ENCODE data around the genes KHDC4 and SSR2.

GRCh38 chr1:155678800-155679383 lies 9.7 kb downstream of the YY1AP1 start:
- PRO-cap, 8 experiments: no peak in any of the 8 experiments

- PRO-cap, 8 experiments: no peak in any of the 8 experiments
Observed at GRCh38 chr1:155826788-155827728, 30.0 kb downstream of the GON4L start.

DNA sequence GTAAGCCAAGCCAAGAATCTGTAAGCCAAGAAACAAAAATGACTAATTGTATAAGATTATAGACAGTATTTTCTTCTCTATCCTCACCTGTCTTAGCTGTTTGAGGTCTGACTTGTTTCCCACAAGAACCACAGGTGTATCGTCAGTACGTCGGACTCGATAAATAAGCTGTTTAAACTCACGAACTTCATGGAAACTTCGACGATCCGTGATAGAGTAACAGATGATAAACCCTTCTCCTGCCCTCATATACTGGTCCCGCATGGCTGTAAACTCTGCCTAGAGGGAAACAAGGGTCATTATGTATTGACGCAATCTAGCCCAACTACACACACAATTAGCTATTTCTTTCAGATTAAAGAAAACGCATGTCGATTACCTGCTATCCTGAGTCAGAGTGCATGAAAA lies 6.9 kb downstream of the RIT1 start:
- PRO-cap, 8 experiments: peak in 2 of 8 experiments; most common minus-strand start position 274 of the sequence (in 2)

DNA sequence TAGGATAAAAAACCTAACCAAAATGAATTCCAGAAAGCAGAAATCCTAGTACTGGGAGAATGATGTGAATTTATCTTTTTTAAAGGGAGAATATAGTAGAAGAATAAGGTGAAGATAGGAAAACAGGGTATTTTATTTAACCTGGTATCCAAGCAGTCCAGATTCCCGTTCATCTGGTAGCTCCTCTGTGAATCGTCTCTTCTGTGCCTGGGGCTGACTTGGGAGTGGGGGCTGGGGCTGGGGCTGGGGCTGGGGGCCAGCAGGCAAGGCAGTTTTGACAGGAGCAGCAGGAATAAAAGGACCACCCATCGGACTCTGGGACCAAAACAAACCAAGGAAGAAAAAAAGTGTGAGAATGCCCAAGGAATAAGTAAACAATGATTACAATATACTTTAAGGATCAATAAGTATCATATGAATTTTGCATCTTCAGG lies 6.2 kb upstream of the RIT1 start:
- PRO-cap, 8 experiments: peak in 2 of 8 experiments; most common minus-strand start position 314 of the sequence (in 2)

DNA sequence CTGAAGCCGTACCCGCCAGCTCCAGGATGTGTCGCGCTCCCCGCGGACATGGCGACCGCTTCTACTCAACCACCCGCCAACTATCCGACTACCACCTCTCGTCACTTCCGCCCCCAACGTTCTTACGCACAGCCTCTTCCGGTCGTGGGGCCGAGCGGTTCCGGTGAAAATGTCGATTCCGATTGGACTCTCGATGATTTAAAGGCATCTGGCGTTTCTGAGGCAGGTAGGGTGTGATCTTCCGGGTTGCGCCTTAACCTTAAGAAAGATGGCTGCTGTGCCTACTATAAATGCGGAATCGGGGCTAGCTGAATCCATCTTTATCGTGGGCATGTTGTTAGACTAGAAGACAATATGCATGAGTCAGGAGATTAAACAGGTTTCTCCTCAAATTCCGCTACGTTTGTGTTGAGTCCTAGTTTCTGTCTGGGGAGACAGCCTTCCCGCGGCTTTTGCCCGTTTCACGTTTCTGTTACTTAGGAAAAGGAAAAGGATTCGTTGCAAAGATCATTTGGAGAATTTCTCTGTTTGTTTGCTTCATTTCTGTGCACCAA lies at the start of gene KHDC4:
Gene KHDC4, minus strand, starts transcription at position 90 of the 554 bp plus-strand sequence.
- PRO-cap, 8 experiments: peak in 8 of 8 experiments; most common plus-strand start position 289 of the sequence (in 4); most common minus-strand start position 82 of the sequence (in 6)

DNA sequence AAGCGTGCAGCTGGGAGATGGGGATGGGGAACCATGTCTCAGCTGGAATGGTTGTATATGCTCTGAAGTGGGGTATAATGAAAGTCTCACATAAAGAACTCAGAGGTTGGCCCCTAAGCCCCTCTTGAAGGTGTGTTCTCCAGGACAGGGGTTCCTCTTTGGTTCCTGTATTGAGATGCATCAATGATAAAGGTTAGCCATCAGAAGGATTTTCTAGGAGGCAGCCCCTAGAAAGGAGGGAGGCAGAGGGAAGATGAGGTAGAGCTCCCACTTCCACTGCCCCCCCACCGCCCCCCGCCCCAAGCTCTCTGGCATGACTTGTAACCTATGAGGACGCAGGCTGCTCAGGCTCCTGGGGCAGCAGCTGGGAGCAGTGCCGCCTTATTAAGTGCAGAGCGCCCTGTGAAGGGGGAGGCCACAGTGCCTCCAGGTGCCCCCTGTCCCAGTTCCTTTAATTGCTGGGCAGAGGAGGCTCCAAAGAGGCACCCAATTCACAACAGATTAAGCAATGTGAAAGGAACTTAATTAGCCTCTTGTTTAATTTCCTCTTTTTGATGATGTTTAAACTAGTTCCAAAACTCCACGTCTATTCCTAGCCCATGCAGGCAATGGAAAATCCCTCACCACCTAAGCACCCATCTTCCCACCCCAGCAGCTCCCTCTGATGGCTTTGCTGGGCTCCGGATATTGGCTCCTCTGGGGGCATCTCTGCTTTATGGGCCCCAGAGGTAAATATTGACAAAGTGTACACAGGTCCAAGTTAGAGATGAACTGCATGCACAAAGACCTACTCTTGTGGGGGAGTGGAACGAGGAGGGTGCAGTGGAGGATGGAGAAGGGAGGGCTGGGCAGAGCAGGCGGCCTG lies 3.0 kb downstream of the RXFP4 start:
- PRO-cap, 8 experiments: peak in 5 of 8 experiments; most common minus-strand start position 157 of the sequence (in 2)

GRCh38 chr1:155984177-155984794 lies 5.9 kb upstream of the ARHGEF2 start:
- PRO-cap, 8 experiments: no peak in any of the 8 experiments

DNA sequence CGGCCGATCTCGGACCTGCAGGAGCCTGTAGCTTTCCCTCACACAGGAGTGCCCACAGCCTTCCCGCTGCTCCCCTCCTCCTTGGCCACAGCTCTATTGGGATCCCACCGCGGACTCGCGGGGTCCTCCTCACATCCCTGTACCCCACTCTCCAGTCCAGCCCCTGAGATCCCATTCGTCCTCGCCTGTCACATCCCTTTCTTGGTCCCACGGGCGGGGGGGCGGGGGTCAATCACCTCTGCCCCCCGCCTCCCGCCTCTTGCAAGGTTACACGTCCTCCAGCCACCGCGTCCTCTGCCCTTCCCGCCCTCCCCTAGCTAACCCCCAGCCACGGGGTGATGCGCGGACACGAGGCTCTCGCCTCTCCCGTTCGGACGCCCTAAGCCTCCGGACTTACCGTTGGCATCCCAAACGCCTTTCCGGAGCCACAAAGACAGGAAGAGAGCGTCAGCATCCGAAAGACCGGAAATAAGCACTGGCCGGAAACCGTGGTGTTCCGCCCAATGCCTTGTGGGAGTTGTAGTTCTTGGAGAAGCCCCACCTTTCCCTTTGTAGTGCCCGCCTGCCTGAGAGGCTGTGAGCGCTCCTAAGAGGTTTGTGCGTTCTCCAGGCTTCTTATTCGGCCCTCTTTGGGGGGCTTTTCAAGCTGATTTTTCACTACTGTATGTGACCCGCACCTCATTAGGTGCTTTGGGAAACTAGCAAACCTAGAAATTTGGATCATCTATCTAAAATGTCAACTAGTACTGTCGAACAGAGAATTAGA lies at the start of gene SSR2:
Gene SSR2, minus strand, starts transcription at position 461 of the 766 bp plus-strand sequence.
- PRO-cap, 8 experiments: peak in 8 of 8 experiments; most common plus-strand start position 552 of the sequence (in 4); most common minus-strand start position 421 of the sequence (in 6)

- PRO-cap, 8 experiments: no peak in any of the 8 experiments
Observed at GRCh38 chr1:156036350-156036761, 15.6 kb upstream of the SSR2 start.

DNA sequence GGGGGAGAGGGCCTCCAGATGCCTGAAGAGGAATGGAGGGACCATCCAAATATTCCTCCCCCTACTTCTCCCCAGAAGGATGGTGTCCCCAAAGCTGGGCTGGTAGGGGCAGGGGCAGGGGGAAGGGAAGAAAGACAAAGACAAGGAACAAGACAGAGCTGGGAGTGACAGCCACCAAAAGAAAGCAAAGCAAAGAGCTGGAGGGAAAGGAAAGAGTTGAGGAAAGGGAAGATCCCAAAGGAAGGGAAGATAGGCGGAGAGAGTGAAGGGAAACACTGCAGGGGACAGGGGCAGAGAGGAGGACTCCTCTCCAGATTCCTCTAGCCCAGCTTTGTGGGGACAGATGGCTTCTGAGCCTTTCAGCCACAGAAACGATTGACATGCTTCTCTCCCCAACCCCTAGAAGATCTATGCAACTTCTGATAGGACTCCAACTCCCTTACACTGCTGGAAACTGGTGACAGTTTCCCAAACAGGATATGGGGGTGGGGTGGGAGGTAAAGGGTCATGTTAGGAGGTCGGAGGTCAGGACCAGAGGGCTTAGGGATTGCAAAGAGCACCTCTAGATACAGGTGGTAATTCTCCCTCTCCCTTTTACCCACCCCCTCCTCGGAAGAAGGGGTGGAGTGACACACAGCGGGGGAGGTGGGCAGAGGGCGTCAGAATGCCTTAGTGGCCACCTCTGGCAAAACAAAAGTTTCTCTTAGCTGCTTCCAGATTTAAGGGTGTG lies 6.5 kb downstream of the MEX3A start:
- PRO-cap, 8 experiments: no peak in any of the 8 experiments

DNA sequence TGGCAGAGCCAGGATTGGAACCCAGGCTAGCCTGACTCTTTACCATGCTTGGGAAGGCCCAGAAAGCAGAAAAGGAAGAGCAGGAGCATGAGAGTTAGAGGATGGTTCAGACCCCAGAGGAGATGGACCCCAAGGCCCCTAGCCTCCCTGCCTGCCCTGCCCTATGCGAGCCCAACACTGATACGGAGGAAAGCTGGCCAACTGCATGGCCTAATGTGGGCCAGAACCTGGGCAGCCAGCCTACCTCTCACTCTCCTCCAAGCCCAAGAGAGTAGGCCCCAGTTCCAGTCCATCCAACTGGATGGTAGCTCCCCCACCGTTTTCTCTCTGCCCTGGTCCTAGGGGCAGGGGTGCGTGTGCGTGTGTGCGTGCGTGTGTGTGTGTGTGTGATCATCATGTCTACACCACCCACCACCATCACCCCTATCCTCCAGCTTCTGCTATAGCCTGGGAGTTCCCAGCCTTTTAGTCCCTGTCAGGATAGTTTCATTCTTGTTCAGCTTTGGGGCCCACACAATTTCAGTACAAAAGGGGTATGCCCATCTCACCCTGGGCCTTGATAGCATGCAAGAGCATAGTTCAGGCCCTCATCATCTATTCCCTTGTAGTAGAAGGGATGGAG lies 15.4 kb upstream of the MEX3A start:
- PRO-cap, 8 experiments: peak in 3 of 8 experiments; most common plus-strand start position 350 of the sequence (in 2); most common minus-strand start position 439 of the sequence (in 2)

DNA sequence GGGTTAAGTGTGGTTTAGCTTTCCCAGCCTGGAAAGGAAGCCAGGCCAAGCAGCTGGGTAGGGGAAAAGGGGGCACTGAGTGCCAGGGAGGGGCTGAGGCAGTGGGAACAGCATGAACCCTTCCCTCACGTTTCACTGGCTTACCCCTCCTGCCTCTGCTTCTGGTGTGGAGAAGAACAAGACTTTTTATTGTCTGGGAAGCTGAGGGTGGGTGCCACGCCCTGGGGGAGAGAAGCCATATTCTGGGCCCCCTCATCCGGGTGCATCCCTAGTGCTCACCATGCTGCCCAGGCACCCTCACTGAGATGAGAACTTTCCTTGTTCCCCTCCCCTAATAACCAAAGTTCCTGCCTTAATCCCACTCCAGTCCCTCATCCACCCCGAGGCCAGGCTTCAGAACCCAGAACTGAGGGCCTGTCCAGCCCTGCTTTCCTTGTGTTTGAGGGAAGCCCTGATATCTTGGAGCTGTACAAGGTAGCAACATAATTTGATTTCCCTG lies 2.0 kb upstream of the LMNA start:
- PRO-cap, 8 experiments: no peak in any of the 8 experiments

DNA sequence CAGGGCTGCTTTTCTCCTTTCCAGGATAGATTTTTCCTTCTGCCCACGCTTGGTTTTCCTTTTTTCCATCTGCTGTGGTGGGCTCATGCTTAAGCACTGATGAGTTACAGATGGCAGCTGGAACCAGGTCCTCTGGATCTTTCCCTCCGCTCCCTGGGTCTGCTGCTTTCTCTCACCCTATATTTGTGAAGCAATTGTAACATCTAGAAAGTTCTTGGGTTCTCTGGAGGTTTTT lies 14.9 kb downstream of the LMNA start:
- PRO-cap, 8 experiments: no peak in any of the 8 experiments

DNA sequence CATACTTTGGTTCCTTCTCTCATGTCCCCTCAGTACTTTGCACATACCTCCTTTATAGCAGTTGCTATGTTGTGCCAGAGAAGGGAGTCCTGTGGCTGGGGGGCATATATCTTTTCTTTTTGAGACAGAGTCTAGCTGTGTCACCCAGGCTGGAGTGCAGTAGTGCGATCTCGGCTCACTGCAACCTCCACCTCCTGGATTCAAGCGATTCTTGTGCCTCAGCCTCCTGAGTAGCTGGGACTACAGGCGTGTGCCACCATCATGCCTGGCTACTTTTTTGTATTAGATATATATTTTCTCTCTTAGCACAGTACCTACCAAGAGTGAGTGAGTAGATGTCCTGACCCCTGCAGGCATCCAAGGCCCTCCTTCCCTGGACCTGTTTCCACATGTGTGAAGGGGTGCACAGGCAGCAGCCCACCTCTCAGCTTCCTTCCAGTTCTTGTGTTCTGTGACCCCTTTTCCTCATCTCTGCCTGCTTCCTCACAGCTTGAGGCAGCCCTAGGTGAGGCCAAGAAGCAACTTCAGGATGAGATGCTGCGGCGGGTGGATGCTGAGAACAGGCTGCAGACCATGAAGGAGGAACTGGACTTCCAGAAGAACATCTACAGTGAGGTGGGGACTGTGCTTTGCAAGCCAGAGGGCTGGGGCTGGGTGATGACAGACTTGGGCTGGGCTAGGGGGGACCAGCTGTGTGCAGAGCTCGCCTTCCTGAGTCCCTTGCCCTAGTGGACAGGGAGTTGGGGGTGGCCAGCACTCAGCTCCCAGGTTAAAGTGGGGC lies 19.3 kb upstream of the SEMA4A start:
- PRO-cap, 8 experiments: peak in 3 of 8 experiments; most common plus-strand start position 532 of the sequence (in 3)

GRCh38 chr1:156136745-156137414 lies 16.5 kb upstream of the SEMA4A start:
- PRO-cap, 8 experiments: peak in 4 of 8 experiments; most common plus-strand start chr1:156137115 (in 3)

GRCh38 chr1:156213432-156213907 lies 663 bp downstream of the PMF1 start:
- PRO-cap, 8 experiments: no peak in any of the 8 experiments

DNA sequence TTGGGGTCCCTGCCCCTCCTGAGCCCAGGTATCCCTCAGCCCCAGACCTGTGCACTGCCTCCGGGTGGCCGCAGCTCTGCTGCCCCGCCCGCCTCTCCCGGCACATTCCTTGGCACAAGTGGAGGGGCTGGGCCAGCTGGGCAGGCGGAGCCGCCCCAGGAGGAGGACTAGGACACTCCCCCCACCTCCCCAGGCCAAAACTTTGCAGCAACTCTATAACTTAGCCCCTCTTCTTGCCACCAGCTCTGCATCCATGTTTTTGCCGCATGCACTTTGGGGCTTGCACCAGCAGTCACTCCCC lies 608 bp downstream of the PAQR6 start:
- PRO-cap, 8 experiments: peak in 2 of 8 experiments; most common minus-strand start position 106 of the sequence (in 1)

DNA sequence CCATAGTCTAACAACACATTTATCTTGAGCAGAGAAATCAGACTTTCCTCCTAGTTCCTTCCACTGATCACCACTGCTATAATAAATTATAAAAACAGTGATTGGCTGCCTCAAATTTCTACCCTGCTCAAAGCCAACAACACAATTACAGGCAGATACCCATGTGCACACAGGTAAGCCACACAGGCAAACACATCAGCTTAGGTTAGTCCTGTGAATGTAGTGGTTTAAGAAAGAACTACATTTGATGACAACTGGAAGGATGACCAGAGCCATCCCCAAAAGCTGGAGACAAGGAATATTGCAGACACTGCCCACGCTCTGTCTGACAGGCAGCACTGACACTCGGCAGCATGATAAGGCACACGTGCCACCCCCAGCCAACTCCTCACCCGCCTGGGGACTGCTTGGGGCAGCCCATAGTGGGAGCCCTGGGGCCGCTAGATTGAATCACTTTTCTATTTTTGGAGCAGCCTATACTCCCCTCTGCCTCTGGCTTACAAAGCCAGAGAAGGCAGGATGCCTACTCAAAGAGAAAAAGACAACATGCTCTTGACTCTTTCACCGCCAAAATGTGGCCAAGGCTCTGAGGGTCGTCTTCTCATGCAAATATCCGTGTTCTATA lies 1.5 kb downstream of the SMG5 start:
- PRO-cap, 8 experiments: no peak in any of the 8 experiments

- PRO-cap, 8 experiments: peak in 4 of 8 experiments; most common minus-strand start chr1:156461526 (in 4)
Observed at GRCh38 chr1:156461258-156461804, 39.2 kb downstream of the MEF2D start.

DNA sequence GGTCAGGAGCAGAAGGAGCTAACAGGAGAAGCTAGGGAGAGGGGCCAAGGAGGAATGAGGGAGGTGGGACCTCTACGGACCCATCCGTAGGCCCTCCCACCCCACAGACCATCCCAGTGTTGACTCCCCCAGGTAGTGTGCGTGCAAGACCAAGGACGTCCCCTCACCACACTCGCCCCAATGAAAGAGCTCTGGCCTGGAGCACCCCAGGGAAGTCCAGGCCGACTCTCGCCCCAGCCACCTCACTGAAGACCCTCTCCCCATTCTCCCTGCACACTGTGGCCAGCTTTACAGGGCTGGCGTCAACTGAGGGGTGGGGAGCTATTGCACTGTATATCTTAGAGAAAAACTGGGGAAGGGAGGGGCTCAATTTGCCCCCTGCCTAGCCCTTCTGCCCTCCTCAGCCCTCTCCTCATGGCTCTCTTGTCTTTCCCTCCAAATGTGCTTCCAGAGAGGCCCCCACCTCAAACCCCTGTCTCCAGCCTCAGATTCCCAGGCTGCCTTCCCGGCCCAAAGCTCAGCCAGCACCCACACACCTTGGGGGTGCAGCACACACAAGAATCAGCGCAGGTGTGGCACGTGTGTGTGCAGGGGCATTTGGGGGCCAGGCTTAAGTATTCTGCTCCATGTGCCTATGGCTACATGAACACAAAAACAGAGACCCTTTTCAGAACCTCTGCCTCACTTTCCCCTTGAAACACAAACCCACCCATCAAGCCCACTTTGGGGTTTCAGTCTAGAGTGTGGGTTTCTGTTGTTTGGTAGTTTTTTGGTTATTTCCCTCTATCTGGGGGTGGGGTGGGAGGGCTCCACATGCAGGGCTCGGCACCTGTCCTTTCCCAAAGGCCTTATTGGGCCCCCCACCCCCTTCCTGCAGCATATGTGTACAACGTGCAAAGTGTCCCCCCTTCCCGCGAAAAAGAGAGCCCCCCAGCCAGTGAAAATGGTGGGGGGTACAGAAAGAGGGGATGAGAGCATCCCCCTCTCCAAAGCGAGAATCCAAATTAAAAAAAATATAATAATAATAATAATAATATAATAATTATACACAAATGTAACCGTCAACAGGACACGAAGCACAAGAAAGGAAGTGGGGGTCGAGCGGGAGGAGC lies 33.8 kb downstream of the MEF2D start:
- PRO-cap, 8 experiments: peak in 1 of 8 experiments; most common minus-strand start position 396 of the sequence (in 1)